Epithelial cell of esophagus (primary cell): ENCODE results near the genes RPS13 and IGSF22.

- RRBS: no CpG with 5 or more reads among the region's 11 CpGs
Measured at GRCh38 chr11:17015698-17016108, 1.5 kb upstream of the PLEKHA7 start.

DNA sequence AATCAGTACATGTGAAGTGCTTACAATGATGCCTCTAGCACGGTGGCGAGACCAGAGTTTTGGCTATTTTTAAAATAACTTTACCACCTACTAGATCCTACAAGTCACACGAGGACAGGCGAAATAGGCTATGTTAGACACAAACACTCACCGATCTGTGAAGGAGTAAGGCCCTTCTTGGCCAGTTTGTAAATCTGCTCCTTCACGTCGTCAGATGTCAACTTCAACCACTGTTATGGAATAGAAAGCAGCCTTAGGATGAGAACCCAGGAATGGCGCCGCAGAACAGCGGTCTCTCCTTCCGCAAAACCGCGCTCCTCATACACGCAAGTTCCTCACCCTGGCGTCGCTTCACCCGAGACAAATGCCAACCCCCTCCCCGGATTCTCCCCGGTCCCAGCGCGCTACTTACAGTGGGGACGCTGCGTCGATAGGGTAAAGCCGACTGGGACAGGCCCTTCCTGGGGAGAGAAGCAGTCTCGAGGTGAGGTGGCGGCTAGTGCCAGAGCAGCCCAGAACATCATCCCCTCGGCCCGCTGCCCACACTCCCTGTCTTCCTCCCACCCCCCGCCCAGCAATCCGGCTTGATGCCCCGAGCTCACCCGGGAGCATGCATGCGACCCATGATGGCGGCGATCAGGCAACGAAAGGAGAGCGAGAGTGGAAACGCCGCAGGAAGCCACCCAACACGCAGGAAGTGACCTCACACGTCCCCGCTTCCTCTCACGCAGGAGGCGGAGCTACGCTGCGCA is at the start of gene RPS13:
RPS13 (minus strand) TSS at position 651 of the 752 bp plus-strand sequence.
- RRBS: no CpG with 5 or more reads among the region's 47 CpGs

DNA sequence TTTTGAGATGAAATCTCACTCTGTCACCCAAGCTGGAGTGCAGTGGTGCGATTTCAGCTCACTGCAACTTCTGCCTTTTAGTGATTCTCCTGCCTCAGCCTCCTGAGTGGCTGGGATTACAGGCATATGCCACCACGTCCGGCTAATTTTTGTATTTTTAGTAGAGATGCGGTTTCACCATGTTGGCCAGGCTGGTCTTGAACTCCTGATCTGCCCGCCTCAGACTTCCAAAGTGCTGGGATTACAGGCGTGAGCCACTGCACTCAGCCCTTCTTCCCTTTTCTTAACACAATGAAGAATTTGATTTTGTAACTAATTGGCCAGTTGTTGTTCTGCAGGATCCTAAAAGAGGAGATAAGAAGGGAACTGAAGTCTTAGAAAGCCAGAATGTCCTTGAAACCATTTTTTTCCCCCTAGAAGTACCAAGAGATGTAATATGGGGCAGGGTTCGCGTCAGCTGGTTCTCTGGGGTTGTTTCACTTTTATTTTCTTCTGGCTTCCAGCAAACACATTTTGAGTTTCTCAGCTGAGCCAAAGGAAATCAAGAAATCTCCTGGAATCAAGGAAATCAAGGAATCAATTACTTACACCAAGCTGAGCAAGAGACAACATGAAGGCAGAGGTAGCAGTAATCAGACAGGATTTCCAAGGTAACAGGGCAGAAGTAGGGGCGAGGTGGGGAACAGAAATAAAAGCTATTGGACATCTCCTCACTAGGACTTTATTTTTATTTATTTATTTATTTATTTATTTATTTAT is 7.7 kb upstream of the NUCB2 start:
- RRBS: no CpG with 5 or more reads among the region's 9 CpGs

GRCh38 chr11:17542836-17543472 is 1.3 kb downstream of the USH1C start:
- RRBS: no CpG with 5 or more reads among the region's 4 CpGs

DNA sequence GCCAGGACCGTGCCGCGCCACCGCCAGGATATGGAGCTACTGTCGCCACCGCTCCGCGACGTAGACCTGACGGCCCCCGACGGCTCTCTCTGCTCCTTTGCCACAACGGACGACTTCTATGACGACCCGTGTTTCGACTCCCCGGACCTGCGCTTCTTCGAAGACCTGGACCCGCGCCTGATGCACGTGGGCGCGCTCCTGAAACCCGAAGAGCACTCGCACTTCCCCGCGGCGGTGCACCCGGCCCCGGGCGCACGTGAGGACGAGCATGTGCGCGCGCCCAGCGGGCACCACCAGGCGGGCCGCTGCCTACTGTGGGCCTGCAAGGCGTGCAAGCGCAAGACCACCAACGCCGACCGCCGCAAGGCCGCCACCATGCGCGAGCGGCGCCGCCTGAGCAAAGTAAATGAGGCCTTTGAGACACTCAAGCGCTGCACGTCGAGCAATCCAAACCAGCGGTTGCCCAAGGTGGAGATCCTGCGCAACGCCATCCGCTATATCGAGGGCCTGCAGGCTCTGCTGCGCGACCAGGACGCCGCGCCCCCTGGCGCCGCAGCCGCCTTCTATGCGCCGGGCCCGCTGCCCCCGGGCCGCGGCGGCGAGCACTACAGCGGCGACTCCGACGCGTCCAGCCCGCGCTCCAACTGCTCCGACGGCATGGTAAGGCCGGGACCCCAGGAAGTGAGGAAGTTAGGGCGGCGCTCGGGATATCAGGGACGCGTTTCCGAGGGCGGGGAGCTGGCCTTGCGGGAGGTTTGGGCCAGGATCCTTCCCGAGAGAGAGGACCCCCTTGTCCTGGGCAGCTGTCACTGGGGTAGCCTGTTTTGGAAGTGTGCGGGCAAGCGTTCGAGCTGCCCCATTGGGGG is 615 bp downstream of the MYOD1 start:
- RRBS: 3% methylated on average over 13 of the region's 99 CpGs

DNA sequence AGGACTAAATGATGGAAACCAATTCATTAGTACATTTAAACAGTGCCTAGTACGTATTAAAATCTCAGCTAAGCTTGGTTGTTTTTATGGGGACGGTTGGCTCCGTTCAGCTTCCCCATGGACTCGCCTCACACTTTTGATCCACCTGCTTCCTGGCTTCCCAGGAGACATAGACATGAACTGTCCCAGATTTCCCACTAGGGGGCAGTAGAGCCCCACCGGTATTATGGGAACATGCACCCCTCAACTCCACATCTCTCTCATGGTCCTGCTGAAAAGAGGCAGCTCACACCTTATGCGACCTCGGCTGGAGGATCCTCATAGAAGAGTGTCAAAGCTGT is 9.6 kb upstream of the SAAL1 start:
- RRBS: no CpG with 5 or more reads among the region's 7 CpGs

DNA sequence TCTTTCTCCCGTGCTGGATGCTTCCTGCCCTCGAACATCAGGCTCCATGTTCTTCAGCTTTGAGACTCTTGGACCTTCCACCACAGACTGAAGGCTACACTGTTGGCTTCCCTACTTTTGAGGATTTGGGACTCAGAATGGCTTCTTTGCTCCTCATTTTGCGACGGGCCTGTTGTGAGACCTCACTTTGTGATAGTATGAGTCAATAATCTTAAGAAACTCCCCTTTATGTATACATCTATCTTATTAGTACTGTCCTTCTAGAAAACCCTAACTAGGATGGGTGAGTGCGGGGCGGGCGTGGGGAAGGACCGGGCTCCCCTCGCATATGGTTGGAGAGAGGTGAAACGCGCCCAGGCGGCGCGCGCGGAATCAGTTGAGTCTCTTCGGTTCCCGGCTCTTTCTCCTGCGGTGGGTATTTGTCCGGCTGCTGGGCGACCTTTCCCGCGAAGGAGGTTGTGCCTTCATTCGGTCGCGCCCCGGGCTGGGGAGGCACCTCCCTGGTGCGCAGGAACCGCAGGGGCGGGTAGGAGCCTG is 27.8 kb downstream of the SAA4 start:
- RRBS: 17% methylated on average over 15 of the region's 30 CpGs

DNA sequence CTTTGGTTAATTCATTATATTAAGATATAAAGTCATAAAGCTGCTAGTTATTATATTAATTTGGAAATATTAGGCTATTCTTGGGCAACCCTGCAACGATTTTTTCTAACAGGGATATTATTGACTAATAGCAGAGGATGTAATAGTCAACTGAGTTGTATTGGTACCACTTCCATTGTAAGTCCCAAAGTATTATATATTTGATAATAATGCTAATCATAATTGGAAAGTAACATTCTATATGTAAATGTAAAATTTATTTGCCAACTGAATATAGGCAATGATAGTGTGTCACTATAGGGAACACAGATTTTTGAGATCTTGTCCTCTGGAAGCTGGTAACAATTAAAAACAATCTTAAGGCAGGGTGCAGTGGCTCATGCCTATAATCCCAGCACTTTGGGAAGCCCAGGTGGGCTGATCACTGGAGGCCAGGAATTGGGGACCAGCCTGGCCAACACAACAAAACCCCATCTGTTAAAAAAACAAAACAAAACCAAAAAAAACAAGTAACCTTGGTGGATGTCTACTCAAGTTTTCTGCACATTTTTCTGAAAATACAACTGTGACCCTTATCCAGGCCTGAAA is 4.2 kb upstream of the LDHC start:
- RRBS: no CpG with 5 or more reads among the region's 1 CpG

DNA sequence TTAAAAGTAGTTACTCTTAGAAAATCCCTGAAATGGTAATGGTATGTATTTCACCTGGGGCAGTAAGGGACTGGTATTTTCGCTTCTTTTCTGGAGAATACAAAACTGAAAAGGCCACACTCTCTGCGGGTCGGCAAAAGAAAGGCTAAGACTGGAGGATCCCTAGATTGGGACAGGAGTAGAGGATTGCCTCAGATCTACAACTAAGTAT is 617 bp downstream of the TSG101 start:
- RRBS: no CpG with 5 or more reads among the region's 3 CpGs

DNA sequence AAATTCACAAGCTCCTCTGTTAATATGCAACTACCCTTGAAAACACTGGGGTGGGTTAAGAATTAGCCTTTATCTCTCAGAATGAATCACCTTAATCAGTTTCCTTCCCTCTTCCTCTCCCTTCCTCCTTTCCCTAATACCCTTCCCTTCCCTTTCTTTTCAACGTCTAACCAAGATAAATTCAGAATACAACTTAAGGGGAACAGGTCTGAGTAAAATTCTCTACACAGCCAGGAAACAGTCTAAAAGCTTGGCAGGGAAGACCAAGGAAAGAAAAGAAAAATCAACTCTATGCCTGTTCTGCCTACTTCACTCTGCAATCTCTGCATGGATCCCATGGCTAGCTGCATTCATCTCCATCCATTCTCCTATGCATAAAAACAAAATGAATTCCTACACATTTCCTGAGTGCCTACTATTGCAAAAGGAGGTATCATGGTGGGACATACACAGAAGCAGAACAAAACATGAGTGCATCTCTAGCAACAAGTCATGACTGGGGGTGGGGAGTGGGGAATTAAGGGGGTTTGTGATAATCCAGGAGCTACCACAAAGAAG is 15.2 kb downstream of the UEVLD start:
- RRBS: no CpG with 5 or more reads among the region's 1 CpG

- RRBS: no CpG with 5 or more reads among the region's 7 CpGs
Measured at GRCh38 chr11:18725946-18726521, at the start of gene IGSF22. Gene IGSF22, minus strand, starts transcription at chr11:18726188.

- RRBS: no CpG with 5 or more reads among the region's 17 CpGs
Measured at GRCh38 chr11:19234464-19235254, 6.1 kb downstream of the E2F8 start.

DNA sequence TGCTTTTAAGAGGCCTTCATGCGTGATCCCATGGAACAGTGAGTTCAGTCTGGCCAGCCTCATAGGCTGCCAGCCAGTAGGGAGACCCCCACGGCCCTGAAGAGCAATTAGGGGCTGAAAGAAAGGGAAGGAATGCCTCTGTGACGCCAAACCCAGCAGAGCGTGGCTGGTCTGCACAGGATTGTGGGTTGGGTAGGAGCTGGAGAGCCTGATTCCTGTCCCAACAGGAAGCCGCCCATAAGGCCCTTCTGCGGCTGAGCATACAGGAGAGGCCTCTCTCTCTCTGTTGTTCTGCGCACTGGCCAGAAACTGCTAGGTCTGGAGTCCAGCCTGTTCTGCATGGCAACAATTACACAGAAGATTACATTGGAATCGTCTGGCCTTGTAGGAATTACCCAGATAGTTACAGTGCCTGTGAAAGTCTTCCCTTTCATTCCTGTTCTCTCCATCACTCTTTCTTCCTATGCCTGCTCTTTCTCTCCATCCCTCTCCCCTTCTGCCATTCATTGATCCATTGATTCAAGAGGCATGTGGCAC is 181.6 kb upstream of the E2F8 start:
- RRBS: no CpG with 5 or more reads among the region's 8 CpGs

DNA sequence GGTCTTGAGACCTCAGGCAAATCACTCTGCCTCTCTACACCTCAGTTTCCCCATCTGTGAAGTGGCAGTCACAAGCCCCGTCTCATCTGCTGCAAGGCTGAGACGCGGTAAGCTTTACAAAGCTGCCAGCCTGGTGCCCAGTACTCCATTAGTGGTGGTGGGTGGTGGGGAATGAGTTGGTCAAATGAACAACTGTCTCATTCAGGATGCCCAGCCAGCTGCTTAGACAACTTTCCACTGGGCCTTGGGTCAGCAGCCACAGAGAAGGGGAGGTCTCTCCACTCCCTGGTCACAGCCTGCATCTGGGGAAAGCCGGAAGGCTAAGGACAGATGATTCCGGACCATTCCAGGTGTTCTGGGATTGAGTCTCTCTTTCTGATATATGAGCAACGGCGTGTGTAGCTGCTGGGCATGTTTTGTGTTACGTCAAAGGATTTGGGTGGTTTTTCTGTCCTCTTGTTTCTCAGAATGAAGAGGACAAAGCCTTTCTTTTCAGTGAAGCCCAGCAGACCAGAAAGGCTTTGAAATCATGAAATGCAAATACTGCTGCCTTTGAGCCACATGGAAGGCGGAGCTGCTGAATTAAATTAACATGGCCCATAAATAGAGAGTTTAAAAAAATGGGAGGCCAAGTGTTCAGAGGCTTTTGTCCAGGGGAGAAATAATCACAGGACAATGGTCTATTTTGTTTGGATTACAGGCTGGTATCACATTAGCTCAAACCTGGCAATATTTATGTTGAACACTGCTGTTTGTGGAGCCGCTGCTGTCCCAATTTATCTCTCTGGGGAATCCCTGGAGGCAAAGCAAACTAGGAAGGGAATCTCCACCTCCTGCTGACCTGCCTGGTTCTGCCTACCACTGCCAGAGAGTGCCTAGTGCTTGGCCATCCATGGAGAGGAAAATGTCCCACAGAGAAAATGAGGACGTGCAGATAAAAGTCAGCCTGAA is 234.3 kb upstream of the E2F8 start:
- RRBS: no CpG with 5 or more reads among the region's 11 CpGs

DNA sequence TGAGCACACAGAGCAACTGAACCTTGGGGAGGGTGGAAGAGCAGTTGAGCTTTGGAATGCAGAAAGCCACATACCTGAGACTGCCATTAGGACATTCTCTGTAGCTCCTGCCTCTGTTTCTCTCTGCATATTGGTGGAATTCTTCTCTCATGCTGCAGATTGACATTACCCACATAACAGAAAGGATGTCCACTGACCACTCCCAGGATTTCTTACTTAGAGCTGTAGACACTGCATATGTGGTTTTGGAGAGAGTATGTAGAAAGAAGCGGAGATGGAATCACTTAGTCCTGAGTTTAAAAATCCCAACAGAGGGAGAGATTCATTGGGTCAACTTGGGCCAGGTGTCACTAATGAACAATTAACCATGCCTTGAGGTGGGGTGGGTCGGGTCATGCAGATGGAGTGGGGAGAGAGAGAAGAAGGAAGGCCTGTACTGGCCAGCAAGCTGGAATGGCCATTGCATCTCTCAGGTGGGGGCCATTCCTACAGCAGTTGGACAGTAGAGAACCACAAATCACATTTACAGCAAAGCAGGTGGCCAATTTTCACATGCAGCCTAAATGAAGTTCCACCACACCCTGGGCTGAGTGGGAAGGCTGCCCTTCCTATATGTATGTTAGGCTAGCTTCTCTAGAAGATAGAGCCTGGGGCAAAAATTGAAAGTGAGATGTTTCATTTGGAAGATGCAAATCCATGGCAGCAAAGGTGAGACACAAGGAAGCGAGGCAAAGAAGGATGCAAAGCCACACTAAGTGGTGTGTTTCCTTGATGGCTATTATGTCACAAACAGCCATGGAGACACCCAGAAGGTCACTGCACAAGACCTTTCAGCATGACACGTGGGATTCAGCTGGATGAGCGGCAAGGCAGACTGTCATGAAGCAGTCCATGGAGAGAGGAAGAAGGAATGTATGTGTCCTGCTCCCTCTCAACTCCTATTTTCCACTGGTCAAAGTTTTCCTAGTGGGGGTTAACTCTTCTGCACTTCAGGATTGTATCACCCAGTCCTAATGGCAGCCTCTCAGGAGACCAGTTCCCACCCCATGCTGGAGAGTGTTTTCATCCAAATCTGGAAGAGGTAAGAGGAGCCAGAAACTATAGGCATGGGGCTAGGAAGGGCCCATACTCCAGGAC is 207.1 kb upstream of the NAV2 start:
- RRBS: no CpG with 5 or more reads among the region's 5 CpGs

DNA sequence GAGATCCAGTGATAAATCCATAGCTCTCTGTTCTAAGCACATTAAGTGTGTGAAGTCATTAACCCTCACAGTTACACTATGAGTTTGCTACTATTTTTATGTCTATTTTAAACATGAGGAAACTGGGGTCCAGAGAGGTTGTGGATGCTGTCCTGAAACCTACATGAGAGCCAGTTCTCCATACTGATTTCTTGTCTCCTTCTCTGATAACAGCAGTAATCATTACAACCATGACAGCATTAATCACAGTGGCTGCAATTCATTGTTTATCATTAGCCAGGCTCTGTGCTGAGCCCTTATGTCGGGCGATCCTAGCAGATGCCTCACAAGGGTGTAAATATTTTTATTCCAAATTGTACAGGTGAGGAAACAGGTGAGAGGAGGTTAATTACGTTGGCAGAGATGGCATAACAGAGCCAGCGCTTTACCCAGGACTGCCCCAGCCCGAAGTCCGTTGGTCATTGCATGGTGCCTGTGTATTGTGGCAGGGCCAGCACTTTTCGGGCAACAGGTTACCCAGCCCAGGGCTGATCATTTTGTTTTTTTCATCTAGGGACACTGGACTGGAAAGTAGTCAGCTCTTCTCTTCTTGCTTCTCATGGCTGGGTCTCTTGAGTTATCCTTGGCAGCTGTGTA is 202.3 kb upstream of the NAV2 start:
- RRBS: no CpG with 5 or more reads among the region's 7 CpGs

- RRBS: no CpG with 5 or more reads among the region's 15 CpGs
Measured at GRCh38 chr11:19627755-19628820, 84.5 kb upstream of the NAV2 start.

GRCh38 chr11:19672546-19672962 is 40.1 kb upstream of the NAV2 start:
- RRBS: no CpG with 5 or more reads among the region's 1 CpG

DNA sequence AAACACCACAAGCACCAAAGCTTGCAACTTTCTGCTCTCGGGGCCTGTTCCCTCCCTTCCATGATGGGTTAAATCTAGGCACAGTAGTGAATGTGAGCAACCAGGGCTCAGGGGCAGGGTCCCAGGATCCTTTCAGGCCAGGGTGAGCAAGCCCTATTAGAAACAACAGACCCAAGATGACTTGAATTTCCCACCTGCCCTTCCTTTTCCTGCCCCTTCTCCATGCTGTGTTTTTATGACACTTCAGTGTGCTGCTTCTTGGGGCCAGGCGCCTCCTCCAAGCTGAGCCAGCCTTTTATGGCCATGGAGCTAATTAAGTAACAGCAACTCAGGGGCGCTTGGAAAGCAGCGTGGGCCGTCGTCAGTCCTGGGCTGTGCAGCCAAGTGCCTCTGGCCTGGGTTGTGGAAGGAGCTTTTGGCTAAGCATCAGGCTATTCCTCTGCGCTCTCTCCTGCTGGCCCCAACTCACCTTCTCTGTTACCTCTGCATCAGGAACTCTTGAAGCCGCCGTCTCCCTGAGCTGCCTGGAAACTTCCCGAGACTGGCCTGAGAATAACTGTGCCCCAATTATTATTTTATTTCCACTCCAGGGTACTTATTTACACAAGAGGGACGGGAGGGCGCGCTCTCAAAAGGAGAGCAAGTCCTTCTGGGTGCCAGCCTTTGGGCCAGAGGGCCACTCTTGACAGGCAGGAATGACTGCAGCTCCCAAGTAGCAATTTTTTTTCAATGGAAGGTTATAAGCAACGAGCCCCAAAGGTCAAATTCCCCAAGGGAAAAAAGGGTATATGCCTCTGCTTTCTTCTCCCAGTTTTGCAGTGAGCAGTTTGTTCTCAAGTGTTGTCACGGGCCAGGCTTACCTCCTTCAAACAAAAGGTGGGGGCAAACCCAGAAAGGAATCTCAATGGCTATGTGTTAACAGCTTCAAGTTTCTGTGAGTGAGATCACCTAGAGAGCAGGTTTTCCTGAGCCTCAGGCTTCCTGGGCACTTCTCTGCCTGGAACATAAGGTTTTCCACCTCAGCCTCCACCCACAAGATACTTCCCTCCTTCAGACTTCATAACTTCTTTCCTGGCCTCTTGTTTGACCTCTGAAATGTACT is 38.6 kb upstream of the NAV2 start:
- RRBS: no CpG with 5 or more reads among the region's 15 CpGs

DNA sequence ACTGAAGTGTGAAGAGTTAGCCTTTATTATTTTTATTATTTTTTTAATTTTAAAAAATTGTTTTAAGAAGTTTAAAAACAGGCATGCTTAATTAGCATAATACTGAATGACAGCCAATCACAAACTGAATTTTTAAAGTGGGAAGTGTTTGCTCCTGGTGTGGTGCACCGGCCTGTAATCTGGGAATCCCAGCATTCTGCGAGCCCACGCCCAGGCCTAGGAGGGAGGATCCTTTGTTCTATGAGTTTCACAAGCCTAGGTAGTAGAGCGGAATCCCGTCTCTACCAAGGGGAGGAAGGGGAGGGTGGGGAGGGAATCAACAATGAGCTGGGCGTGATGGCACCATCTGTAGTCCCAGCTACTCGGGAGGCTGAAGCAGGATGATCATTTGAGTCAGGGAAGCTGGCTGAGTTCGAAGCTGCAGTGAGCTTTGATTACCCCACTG is 115.1 kb downstream of the NAV2 start:
- RRBS: no CpG with 5 or more reads among the region's 8 CpGs